ENCODE measurements around the genes ASCL5 and CSRP1.

DNA sequence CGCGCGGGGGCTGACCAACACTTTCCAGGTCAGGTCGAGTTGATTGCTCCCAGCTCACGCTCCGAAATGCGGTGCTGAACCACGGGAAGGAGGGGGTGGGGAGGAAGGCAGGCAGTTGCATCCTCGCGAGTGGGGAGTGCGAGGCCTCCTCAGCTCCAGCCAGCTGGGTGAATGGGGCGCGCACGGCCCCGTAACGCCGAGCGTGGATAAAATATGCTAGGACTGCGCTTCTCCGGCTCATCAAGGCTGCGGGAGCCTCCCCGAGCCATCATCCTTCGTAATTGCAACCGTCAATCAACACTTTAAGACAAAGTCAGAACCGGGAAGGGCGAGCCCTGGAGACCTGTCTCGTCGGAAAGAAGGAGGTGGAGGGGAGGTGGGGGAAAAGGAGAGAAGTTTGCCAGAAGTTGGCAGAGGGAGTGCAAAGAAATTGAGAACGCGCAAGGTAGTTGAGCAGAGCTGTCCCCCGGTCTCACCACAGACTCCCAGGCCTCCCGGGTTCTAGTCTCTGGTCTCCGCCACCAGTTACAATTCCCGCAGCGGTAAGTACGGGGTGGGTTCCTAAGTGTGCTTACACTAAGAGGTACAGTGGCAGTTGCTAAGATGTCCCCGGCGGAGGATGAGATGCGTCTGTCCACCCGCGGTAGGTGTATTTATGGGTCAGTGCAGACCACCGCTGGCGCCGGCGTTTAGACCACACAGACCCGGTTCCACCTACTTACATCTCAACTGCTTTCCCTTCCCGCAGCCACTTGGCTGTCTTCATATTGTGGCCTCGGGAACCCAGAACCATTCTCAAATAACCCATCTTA is 8.1 kb downstream of the NR5A2 start:
- PRO-cap: no peak
- RAMPAGE, long total RNA, 2 experiments: no peak in any of the 2 experiments

DNA sequence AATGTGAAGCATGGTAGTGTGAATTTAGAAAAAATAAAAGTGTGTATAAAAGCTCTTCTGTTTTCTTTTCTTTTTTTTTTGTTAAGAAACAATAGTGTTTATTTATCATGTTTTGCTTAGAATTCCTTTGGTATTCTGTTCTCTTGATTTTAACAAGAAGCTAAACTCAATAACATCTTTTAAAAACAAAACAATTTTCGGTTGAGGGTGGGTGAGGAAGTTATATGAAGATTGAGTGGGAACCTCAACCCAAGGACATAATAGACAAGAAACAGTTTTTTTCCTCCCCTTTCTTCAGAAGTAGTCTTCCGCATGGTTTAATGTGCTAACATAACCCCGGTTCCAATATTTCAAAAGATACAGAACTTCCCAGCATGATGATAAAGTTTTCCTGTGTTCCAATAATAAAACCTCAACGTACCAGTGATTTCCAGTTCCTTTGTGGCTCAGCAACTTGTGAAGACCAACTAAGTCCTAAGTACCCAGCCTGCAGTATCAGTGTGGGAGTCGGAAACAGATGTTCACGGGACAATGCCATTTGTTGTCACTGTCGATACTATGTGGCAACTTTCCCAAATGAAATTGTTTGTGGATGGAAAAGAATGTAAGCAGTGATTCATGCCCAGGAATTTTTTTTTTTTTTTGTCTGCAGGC is 48.4 kb downstream of the NR5A2 start:
- PRO-cap: no peak
- RAMPAGE, long total RNA, 2 experiments: no peak in any of the 2 experiments

DNA sequence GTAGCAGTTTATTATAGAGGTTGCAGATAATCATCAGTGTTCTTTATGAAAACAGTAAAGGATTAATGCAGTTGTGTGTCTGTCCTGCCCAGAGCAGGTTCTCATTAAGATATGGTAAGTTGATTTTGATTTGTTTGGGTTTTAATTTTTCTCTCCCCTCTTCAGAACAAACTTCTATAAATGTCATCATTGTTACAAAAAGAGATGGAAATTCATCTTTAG is 76.7 kb downstream of the NR5A2 start:
- PRO-cap: no peak
- RAMPAGE, long total RNA, 2 experiments: no peak in any of the 2 experiments

- PRO-cap: no peak
- RAMPAGE, long total RNA, 2 experiments: no peak in any of the 2 experiments
These were observed 70.0 kb upstream of the ZNF281 start for GRCh38 chr1:200479674-200480452.

- PRO-cap: no peak
- RAMPAGE, long total RNA, 2 experiments: no peak in any of the 2 experiments
These were observed 7.8 kb upstream of the KIF14 start for GRCh38 chr1:200628168-200628901.

GRCh38 chr1:200642362-200642916 is 21.9 kb upstream of the KIF14 start:
- PRO-cap: no peak
- RAMPAGE, long total RNA, 2 experiments: no peak in any of the 2 experiments

DNA sequence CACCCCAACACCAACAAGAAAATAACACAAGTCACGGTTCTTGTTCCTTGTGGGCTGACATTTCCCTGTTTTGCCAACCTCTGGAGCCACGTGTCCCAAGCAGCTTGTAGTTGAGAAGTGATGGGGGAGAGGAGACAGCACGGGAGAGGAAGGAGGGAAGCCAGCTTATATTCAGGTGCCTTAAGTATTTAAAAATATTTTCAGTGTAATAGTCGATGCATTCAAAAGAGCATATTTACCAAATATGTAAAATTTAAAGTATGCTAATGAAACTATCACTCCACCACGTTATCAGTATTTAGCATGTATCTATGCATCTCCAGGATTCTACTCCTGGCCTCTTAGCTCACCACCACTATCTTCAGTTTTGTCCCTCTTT is 725 bp upstream of the DDX59 start:
- PRO-cap: no peak
- RAMPAGE, long total RNA, 2 experiments: no peak in any of the 2 experiments

DNA sequence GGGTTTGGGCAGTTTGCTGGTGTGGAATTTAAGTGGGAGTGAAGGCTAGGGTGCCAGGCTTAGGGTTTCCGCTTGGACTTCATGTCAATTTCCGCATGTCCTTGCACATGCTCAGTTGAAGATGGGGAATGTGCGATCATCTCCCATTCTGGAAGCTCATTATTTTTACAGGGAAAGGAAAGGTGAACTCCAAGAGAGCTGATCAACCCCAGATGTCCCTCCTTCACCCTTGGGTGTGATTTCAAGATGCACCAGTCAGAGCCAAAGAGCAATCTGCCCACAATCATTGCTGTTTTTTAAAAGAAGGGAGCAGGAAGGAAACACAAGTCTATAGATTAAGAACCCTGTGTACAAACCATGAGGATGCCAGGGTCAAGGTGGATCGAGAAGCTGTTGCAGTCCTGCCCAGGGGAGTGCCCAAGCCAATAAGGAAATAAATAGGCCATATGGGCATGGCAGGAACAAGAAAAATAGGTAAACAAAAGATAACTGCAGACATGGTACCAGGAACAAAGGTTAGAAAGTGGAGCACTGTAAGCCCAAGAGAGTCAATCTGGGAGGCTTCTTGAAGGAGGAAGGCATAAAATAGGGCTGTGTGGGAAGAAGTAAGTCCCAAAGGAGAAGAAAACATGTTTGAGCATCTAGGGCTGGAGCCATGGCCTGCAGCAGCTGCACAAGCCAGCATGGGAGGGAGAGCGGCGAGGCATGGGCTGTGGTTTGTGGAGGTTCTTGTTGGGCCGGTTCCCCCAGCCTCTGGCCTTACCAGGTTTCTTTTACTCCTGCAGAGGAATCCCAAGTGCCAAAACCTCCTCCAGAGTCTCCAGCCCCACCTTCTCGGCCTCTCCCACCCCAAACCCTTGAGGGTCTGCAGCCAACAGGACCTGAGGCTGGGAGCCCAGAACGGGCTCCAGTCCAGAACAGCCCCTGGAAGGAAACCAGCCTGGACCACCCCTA is 13.5 kb downstream of the INAVA start:
- PRO-cap: no peak
- RAMPAGE, long total RNA, 2 experiments: no peak in any of the 2 experiments

DNA sequence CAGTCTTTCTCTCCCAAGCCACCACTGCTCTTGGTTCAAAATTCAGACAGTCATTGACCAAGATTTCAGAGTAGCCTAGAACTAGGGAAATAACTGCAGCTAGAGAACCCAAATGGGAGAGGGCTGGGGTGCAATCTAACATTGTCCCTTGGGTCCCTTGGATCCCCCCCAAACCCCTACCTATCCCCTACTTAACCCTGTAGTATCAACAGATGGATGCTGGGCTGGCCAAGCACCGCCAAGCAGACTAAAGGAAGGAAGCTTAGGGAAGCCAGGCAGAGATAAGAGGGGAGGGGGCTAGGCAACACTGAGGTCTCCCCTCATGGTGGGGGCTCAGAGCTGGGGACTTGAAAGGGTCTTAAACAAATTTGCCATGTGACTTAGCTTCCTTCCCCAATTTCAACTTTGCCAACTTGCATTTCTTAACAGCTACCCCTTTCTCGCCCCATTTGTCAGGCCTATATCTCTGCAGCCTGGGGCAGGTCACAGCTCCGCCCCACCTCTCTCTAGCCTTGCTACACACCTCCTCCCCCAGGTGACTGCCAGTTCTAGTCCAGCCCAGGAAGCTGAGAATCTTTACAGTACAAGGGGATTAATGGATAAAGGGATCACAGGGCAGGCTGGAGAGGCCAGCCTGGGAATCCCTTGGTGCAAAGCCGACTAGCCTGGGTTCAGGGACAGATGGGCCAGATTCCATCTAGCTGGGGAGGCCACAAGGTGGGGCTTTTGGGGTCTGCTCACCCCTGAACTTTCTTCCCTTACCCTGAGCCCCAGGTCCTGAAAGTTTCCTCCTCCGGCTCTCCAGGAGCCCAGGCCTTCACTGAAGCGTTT is 3.4 kb downstream of the KIF21B start:
- PRO-cap: no peak
- RAMPAGE, long total RNA, 2 experiments: no peak in any of the 2 experiments

DNA sequence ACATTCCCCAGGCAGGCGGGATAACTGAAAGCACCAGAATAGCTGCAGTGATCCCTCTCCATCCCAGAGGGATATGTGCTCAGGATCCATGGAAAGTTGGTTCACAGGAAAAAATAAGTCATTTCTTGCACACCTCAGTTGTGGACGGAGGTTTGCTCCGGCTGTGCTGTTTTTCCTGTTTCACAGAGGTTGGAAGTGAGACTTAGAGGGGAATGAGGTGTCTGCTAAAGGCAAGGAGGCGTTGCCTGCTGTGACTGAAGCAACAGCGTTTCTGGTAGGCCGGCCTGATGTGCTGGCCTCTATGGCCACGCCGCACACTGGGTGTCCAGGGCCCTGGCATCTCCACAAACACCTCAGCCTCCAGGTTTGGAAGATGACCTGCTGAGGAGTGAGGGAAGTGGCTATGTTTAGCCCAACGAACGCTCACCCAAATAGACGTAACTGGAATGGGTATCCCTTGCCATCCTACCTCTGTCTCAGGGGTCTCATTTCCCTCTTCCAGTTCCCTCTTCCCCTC is 12.1 kb downstream of the CACNA1S start:
- PRO-cap: no peak
- RAMPAGE, long total RNA, 2 experiments: no peak in any of the 2 experiments

- PRO-cap: bidirectional peak, plus-strand start at chr1:201115073, minus-strand start at chr1:201115020
- RAMPAGE, long total RNA, 2 experiments: no peak in any of the 2 experiments
These were observed 2.7 kb upstream of the CACNA1S start for GRCh38 chr1:201114879-201115331.

DNA sequence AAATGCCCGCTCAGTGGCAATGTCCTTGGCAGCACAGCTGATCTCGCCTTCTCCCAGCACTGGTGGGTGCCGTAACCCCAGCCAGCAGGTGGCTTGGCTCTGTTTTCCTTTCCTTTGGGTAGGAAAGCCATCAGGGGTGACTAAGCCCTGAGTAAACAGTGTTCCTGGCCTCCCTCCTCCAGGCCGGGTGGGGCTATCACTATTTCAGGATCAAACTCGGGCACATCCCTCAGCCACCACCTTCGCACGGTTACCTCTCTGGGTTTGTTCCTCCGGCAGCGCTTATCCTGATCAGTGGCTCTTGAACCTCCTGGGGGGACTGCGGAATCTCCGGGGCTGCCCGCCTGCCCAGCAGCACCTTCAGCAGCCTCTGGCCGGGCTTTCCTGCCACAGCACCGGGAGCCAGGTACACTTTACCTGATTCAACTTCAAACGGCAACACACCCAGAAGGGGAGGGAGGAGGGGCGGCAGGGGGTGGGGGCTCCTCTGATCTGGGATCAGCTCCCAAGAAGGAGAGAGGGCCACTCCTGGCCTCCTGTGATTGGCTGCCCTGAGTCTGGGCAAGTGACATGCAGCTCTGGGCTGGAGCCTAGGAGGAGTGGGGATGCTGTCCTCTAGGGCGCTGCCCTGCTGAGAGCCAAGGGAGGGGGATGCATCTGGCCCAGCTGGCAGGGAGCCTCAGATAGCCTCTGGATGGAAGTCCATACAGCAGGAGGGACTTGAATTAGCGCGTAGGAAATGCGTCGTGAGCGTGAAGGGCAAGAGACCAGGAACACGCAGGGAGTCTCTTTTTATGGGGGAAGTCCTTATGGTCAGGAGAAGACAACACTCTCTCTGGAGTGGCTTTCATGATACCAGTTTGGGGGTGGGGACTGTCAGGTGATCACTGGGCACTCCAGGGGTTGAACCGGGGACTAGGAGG is at the start of gene ASCL5:
Gene ASCL5 (minus strand): TSS at position 355 of the 923 bp plus-strand sequence.
- PRO-cap: bidirectional peak, plus-strand start at position 207 of the sequence, minus-strand start at position 61 of the sequence; bidirectional peak, plus-strand start at position 634 of the sequence, minus-strand start at position 372 of the sequence
- RAMPAGE, long total RNA, 2 experiments: start-site peak on the plus strand in 2 of 2 experiments, centred at positions 229 to 242 of the sequence, 60 to 94 reads per replicate; start-site peak on the minus strand in 1 of 2 experiments, centred at position 437 of the sequence, 6 reads per replicate

DNA sequence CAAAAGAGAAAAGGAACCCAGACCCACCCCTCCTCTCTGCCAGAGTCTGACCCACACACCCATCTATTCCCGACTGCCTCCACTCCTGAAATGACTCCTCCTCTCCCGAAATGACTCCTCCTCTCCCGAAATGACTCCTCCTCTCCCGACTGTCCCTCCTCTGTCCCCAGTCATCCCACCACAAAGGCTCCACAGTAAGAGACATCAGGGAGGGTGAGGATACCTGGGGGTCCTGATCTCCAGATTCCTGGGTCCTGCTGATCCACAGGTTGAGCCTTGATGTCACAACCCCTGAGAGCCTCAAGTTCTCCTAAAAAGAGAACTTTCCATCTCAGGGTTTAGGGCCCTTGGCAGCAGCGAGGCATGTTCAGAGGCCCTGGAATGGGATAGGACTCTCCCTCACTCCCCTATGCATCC is 5.0 kb upstream of the TNNT2 start:
- PRO-cap: no peak
- RAMPAGE, long total RNA, 2 experiments: no peak in any of the 2 experiments

GRCh38 chr1:201405232-201405826 is 6.2 kb upstream of the LAD1 start:
- PRO-cap: bidirectional peak, plus-strand start at chr1:201405654, minus-strand start at chr1:201405473
- RAMPAGE, long total RNA, 2 experiments: no peak in any of the 2 experiments

GRCh38 chr1:201506972-201507835 is at the start of gene CSRP1:
Gene CSRP1 (minus strand): TSS chr1:201507123.
- PRO-cap: bidirectional peak, plus-strand start at chr1:201507218, minus-strand start at chr1:201507123
- RAMPAGE, long total RNA, 2 experiments: start-site peak on the plus strand in 2 of 2 experiments, at chr1:201507208-201507244 at its widest, 35 to 55 reads per replicate; start-site peak on the minus strand in 2 of 2 experiments, at chr1:201507095-201507127 at its widest, 135 to 614 reads per replicate

- PRO-cap: no peak
- RAMPAGE, long total RNA, 2 experiments: no peak in any of the 2 experiments
These were observed 16.0 kb downstream of the NAV1 start for GRCh38 chr1:201554957-201555198.

DNA sequence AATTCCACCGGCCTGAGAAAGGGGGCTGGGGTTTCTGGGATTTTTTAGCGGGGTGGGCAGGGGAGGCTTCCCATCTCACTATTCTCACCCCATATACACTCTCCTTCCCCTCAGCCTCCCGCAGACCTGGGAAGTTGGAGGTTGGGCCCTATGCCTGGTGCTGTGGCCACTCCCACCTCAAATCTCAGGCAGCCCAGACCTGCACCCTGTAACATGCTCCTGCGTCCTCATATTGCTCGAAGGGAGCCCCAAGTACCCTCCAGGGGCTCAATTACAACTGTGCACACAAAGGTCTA is 88.1 kb upstream of the IPO9 start:
- PRO-cap: no peak
- RAMPAGE, long total RNA, 2 experiments: no peak in any of the 2 experiments

DNA sequence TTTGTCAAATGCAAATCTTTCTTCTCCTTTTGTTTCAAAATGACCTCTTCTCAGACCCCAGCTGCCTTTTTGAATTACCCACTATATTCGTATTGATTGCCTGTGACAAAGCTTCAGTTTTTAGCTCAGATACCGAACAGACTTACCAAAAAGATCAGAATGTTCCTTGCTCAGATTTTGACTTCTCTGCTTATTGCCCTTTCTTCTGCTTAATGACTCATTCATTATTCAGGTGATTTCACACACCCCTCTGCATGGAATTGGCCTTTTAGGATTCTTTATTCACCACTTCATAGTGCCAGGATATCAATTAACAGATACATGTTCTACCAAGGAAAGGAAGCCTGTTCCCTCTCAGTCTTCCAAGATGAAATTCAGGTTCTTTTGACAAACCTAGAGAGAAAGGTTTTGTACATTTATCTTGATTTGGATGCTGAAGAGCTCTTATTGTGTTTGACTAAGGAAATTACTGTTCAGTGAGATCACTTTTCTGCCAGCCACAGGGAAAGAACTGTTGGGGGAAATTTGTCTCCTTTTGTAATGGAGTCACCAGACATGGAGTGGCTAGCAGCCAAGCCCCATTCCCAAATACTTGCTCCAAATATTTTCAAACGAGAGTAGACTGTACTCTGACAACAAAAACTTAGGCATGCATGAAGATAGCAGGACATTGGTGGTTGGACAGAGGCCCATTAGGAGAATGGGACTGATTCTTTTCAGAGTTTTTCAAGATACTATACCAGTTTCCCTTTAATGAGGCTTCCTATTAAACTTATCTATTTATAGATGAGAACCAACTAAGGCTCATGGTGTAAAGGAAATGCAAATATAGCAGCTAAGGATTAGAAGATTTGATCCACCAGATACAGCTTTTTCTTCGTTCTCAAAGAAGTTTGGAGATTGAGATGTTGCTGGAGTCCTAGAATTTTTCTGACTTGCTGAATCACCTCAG is 21.0 kb downstream of the IPO9 start:
- PRO-cap: no peak
- RAMPAGE, long total RNA, 2 experiments: no peak in any of the 2 experiments

DNA sequence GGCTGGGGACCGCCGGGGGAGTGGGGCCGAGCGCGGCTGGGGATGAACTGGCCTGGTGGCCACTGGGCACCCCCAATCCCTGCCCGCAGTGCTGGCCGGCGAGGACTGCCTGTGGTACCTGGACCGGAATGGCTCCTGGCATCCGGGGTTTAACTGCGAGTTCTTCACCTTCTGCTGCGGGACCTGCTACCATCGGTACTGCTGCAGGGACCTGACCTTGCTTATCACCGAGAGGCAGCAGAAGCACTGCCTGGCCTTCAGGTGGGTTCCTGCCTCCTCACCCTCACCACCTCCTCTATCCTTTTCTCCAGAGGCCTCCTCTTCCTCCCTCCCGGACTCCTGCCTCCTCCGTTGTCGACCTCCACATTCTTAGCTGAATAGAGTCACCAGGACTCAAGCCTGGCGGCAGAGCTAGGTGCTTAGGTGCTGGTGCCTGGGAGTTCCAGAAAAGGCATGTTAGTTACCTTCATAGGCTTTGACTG is 699 bp downstream of the SHISA4 start:
- PRO-cap: no peak
- RAMPAGE, long total RNA, 2 experiments: no peak in any of the 2 experiments

- PRO-cap: no peak
- RAMPAGE, long total RNA, 2 experiments: no peak in any of the 2 experiments
These were observed 27.9 kb downstream of the LMOD1 start for GRCh38 chr1:201918247-201918951.

All from body of pancreas (tissue), 2 donors.